Caco-2 (cell line): ENCODE measurements around the genes SEMA3D, GRM3, STEAP4, TEX47, LRRD1 and RBM48.

DNA sequence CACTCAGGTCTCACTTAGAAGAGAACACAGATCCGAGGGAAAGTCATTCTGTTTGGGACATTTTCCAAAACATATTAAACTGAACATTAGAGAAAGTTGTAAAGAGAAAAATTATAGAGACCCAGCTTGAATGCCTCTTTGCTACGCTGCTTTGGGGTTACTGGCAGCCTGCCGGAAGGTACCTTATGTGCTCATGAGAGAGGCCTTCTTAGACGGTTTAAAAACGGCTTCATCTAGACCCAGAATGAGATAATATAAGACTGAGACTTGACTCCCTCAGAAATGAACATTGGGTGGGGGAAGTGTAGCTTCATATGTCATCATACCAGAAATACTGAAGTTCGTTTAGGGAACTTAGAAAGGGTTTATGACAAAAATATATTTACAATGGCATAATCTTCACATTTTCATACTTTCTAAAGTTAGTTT, 40.5 kb upstream of the HGF start:
- PRO-cap = no peak
- RRBS = no CpG with 5 or more reads among the region's 6 CpGs

GRCh38 chr7:82443048-82443643, 431 bp downstream of the CACNA2D1 start:
- PRO-cap = no peak
- RRBS = 12% methylated on average over 28 of the region's 83 CpGs

- PRO-cap = no peak
- RRBS = 73% methylated on average over 7 of the region's 70 CpGs
Observed at GRCh38 chr7:85185383-85186567, 1.1 kb downstream of the SEMA3D start.

DNA sequence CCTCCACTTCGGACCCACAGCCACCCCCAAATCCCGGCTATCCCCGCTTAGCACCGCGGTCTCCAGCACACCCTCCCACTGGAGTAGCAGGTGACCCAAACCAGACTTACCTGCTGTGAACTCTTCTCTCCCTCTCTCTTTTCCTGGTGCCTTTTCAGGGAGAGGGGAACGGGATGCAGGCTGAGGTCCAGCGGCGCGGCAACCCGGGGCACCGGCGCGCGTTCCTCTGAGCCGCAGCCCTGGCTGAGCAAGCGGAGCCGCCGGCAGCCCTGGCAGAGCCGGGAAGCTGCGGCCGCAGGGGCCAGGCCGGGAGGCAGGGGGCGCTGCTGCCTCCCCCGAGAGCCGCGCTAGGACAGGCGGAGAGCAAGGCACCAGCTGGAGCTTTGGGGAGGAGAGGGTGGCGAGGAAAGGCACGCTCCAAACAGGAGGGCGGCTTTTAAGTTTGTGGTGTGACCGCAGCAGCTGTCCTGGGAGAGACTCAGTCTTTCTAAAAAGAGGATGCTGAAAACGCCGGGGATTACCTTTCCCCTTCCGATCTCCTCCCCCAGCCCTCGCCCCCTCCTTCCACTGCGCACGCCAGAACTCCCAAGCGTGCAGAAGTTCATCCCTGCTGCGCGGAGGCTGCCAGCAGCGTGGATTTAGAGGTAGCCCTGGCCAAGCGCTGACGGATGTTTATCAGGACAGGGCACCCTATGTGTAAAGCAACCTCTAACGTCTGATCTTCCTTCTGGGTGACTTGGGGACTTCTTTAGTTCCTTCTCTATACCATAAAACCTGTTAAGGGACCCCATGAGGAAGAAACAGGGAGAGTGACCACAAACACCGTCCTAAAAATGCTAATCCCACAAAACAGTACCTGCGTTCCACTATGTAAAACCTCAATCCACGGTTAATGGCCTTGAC, at the start of gene SEMA3D:
Gene SEMA3D, minus strand, starts transcription at position 489 of the 903 bp plus-strand sequence.
- PRO-cap = no peak
- RRBS = 69% methylated on average over 10 of the region's 47 CpGs

DNA sequence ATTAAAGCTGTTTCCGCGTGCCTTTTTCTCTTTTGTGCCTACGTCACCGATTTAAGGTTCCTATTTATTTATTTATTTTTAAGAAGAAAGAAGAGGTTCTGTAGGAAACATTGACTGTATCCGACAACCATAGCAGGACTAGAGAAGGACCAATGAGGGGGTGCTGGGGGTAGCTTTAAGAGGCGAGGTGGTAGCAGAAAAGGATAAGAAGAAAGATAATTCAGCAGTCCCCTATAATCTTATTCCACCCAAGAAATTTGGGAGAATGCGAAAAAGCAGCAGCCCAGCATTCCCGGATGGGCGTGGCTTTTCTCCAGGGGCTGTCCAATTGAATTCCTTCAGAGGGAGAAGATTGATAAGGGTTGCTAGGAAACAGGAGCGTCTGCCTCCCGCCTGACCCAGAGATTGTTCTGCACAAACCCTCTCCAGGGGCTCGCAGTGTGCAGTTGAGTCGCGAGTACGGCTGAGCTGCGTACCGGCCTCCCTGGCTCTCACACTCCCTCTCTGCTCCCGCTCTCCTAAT, at the start of gene GRM3:
Gene GRM3, plus strand, starts transcription at position 436 of the 523 bp plus-strand sequence.
- PRO-cap = no peak
- RRBS = no CpG with 5 or more reads among the region's 18 CpGs

GRCh38 chr7:87155689-87156373, 3.6 kb downstream of the DMTF1 start:
- PRO-cap = no peak
- RRBS = no CpG with 5 or more reads among the region's 5 CpGs

- PRO-cap = no peak
- RRBS = no CpG with 5 or more reads among the region's 2 CpGs
Observed at GRCh38 chr7:87156955-87157792, 4.9 kb downstream of the DMTF1 start.

GRCh38 chr7:87318786-87319786, 26.4 kb upstream of the CROT start:
- PRO-cap = no peak
- RRBS = no CpG with 5 or more reads among the region's 10 CpGs

GRCh38 chr7:87497691-87497890, 22.1 kb upstream of the ABCB4 start:
- PRO-cap = no peak
- RRBS = no CpG with 5 or more reads among the region's 1 CpG

DNA sequence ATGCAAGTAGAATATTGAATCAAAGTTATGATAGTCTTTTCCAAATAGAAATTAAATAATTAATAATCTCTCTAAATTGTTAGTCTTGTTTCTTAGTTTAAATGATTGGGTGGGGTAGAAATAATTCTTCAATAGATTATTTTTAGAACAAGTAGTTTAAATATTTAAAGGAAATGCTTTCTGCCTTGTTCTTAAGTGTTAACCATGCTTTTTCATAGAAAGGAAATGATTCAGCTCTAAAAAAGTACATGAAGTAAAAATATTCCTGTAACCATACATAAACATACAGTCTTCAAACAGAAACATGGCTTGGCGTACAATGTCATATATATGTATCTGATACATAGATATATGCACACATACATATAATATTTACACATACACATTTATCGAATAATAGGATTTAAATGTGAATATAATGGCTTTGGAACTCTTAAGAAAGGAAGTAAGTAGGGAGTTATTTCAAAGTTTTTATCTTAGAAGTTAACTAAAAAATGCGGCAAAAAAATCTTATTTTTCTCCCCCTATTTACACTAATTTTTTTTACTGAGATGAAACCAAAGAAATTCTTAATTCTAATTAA, 84.4 kb downstream of the RUNDC3B start:
- PRO-cap = no peak
- RRBS = no CpG with 5 or more reads among the region's 3 CpGs

GRCh38 chr7:88229483-88230094, 9.8 kb upstream of the SRI start:
- PRO-cap = no peak
- RRBS = no CpG with 5 or more reads among the region's 3 CpGs

- PRO-cap = no peak
- RRBS = no CpG with 5 or more reads among the region's 3 CpGs
Observed at GRCh38 chr7:88304991-88305547, 1.6 kb downstream of the STEAP4 start.

DNA sequence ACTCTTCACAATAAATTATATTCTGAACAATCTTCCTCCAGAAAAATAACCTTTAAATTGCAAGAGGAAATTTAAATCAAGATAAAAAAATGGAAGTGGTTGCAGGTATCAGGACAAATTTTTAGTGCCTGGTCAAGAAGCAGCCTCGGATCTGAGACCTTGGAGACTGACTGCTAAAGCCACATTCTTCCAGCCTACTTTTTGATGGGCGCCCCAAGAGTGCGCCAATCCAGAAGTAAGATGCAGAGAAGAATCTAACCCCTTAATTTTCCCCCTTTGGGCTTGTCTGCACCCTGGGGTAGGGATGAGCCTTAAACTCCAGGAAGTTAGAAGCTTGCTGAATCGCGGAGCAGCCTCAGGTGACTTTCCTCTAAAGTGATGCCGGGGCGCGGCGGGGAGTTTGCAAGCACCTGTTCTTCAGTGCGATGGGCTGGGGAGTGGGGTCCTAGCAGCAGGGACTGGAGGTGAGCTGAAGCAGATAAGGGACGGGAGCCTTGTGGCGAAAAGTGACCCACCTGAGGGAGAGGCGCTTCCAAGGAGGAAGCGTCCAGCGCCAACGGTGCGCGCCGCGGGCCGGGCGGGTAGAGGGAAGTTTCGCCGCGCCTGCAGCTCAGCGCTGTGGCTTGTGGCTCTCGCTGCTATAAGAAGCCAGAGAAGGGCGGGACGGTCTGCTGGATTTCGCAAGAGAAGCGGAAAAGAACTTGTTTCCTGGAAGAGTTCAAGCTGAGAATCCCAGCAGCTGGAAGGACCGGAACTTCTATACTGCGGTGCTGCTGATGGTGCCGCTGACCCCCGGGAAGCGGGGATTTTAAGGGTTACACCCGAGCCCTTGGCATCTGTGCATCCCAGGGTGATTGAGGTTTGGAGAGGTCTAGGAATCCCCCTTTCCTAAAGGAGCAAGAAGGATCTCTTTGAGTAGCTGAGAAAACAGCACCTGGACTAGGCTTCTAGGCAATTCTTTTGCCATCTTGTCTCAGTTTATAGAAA, at the start of gene STEAP4:
Gene STEAP4, minus strand, starts transcription at position 618 of the 987 bp plus-strand sequence.
- PRO-cap = no peak
- RRBS = no CpG with 5 or more reads among the region's 37 CpGs

DNA sequence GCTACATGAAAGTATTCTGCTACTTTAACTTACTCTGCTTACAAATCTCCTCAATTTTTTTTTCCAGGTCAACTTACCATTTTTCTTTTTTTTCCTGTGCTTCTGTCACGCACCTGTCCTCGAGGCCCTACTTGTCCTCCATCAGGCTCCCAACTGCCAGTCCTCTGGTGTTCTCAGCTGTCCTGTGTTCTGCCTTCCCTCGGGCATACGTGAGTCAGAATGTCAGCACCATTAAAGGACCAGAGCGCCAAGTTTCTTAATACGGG, at the start of gene TEX47:
Gene TEX47, minus strand, starts transcription at position 175 of the 266 bp plus-strand sequence.
- PRO-cap = no peak
- RRBS = no CpG with 5 or more reads among the region's 6 CpGs

DNA sequence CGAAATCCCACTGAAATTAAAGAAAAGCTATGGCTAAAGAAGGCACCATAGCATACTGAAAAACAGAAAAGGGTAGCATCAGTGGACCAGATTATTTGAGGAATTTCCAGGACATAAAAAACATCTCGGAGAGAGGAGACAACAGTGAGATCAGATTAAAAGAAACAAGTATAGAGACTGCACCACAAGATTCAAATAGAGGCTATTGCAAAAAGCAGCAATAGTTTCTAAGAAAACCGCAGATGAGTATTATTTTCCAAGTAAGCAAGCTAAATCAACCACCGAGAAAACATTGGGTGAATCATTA, 18.7 kb downstream of the STEAP1 start:
- PRO-cap = no peak
- RRBS = no CpG with 5 or more reads among the region's 4 CpGs

DNA sequence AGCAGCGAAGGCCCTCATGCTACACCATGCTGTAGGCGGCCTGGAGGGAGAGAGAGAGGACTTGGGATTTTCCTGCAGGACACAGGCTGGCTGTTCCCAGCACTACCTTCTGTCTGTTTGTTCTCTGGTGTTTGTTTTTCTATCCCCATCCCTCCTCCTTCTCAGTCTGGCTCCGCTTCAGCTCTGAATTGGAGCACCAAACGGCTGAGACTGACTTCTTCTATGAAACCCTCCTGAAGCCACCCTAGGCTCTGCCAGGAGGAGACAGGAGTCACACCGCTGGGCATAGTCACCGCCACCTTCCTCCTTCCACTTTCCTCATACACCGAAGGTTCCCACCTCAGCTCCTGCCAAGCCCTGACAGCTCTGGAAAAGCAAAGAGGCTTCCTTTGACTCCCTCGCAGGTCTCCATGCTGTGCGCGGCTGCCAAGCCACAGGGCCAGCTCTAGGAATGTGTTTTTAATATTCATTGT, 301.6 kb downstream of the FZD1 start:
- PRO-cap = no peak
- RRBS = no CpG with 5 or more reads among the region's 10 CpGs

GRCh38 chr7:92096654-92097365, 37.5 kb downstream of the CYP51A1 start:
- PRO-cap = no peak
- RRBS = no CpG with 5 or more reads among the region's 14 CpGs

DNA sequence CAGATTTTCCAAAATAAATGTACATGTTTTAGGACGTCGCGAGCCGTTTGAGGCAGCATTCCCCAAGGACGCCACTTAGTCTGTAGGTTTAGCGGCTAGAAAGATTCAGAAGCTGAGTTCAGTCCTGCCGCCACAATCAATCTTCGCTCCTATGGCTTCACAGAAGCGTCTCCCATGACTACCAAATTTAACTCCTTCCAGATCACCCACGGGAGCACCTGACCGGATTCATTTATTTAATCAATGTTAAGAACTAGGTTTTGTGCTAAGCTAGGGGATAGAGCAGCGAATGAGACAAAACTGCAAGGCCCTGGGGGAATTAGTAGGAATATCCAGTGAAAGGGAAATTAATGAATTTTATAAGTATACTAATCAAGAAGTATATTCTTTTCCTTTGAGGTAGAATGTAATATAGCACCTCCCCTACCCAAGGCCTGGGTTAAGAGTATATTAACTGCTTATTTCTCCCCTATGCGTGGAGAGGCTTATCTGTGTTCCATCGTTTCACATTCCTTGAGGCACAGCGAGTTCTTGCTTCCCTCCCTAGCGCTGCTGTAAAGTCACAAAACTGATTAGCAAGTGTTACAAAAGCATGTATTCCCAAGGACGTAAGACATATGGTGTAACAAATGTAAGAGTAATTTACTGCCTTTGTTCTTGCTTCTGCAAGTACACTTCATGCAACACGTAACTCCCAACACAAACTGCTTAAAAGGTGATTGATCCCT, 1.0 kb upstream of the CYP51A1 start:
- PRO-cap = unidirectional peak, minus-strand start at position 151 of the sequence; bidirectional peak, plus-strand start at position 526 of the sequence, minus-strand start at position 525 of the sequence; bidirectional peak, plus-strand start at position 585 of the sequence, minus-strand start at position 561 of the sequence
- RRBS = no CpG with 5 or more reads among the region's 18 CpGs

- PRO-cap = no peak
- RRBS = 67% methylated on average over 13 of the region's 46 CpGs
Observed at GRCh38 chr7:92178877-92179447, at the start of gene LRRD1. Gene LRRD1 (minus strand): TSS chr7:92179142.

- PRO-cap = bidirectional peak, plus-strand start at chr7:92528314, minus-strand start at chr7:92528274; bidirectional peak, plus-strand start at chr7:92528807, minus-strand start at chr7:92528454
- RRBS = 4% methylated on average over 15 of the region's 94 CpGs
Observed at GRCh38 chr7:92528135-92529338, at the start of gene RBM48. Gene RBM48 (plus strand): TSS chr7:92528795.